SK-N-DZ (cell line): ENCODE measurements around a stretch of chr9.

GRCh38 chr9:127918220-127918647 lies 1.4 kb upstream of the ST6GALNAC4 start:
RAMPAGE:
- cytosol, long total RNA = no peak
- nucleus, long total RNA = no peak

DNA sequence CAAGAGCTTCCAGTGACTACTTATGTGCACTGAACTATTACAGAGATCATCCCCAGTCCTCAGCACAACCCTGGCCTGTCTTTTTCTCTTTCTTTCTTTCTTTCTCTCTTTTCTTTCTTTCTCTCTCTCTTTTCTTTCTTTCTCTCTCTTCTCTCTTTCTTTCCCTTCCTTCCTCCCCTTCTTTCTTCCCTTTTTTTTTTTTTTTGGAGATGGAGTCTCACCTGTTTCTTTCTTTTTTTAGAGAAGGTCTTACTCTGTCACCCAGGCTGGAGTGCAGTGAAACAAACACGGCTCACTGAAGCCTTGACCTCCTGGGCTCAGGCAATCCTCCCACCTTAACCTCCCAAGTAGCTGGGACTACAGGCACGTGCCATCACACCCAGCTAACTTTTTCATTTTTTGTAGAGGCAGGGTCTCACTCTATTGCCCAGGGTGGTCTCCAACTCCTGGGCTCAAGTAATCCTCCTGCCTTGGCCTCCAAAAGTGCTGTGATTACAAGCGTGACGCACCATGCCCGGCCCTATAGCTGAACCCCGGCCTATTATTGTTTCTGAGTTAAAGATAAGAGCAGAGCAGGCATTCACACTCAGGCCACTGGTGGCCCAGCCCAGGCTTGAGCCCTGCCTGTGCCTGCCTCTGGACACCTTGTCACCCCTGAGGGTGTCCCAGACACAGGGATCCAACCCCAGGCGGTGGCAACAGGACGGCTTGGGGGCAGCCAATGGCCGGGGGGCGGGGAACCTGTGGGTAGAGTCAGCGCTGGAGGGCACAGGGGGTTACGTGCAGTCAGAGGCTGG lies 4.3 kb downstream of the PIP5KL1 start:
RAMPAGE:
- cytosol, long total RNA = no peak
- nucleus, long total RNA = no peak

DNA sequence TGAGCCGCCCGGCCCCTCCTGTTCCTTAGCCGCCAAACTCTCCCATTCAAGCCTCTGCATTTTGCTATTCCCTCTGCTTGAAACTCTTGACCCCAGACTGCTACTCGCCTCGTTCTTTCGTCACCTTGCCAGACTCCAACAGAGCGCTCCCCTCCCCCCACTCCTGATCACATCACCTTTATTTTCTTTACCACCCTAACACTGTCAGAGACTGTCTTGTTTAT lies 760 bp upstream of the PIP5KL1 start:
RAMPAGE:
- cytosol, long total RNA = no peak
- nucleus, long total RNA = no peak

RAMPAGE:
- cytosol, long total RNA = no peak
- nucleus, long total RNA = no peak
These were observed 1.9 kb downstream of the DPM2 start for GRCh38 chr9:127935635-127936355.

DNA sequence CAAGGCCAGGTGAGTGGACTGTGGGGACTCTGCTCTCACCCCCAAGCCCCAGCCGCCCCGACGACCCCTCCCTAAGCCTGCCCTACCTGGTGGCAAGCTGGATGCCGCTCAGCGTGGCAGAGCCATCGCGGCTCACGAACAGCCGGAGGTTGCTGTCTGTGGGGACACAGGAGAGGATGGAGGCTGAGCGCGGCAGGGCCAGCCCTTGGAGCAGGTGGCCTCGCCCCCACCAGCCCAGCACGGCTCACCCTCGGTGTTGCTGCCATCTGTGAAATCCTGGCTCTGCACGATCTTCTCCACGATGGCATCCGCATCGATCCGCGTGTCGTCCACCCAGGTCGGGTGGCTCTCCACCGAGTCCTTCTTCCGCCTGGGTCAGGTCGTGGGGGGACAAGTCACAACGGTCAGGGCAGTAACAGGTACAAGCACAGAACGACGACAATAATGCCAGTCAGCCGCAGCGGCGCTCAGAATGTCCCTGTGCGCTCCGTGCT lies 6.9 kb upstream of the DPM2 start:
RAMPAGE:
- cytosol, long total RNA = no peak
- nucleus, long total RNA = no peak

DNA sequence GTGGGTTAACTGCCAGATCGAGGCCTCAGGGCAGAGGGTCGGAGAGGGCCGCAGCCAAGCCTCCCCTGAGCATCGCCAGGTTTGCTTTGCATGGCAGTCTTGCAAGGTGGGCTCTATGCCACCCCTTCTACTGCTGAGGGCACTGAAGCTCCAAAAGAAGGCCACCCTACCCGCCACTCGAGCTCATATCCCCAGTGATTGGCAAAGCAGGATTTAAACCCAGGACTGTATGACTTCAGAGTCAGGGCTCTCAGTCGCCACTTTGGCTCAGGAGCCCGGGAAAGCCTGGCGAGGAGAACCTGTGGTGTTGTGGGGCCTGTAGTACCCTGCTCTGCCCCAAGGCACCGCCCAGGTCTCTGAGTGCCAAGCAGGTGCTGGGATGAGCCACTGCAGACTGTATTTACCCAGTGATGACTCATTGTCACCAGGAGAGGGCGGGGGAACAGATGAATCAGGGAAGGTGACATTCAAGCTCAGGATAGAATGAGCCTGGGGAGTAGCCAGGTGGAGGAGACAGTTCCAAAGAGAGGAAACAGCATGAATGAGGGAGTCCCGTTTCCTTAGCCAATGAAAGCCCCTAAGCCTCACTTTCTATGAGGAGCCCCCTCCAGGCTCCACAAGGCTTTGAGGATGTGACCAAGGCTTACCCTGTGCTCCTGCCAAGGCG lies 17.7 kb upstream of the DPM2 start:
RAMPAGE:
- cytosol, long total RNA = no peak
- nucleus, long total RNA = no peak

RAMPAGE:
- cytosol, long total RNA = no peak
- nucleus, long total RNA = no peak
These were observed 1.5 kb downstream of the EEIG1 start for GRCh38 chr9:127979020-127979866.

GRCh38 chr9:128077948-128078213 lies 9.8 kb downstream of the SLC25A25 start:
RAMPAGE:
- cytosol, long total RNA = no peak
- nucleus, long total RNA = no peak

RAMPAGE:
- cytosol, long total RNA = no peak
- nucleus, long total RNA = no peak
These were observed 26.4 kb downstream of the SLC25A25 start for GRCh38 chr9:128094061-128095213.

DNA sequence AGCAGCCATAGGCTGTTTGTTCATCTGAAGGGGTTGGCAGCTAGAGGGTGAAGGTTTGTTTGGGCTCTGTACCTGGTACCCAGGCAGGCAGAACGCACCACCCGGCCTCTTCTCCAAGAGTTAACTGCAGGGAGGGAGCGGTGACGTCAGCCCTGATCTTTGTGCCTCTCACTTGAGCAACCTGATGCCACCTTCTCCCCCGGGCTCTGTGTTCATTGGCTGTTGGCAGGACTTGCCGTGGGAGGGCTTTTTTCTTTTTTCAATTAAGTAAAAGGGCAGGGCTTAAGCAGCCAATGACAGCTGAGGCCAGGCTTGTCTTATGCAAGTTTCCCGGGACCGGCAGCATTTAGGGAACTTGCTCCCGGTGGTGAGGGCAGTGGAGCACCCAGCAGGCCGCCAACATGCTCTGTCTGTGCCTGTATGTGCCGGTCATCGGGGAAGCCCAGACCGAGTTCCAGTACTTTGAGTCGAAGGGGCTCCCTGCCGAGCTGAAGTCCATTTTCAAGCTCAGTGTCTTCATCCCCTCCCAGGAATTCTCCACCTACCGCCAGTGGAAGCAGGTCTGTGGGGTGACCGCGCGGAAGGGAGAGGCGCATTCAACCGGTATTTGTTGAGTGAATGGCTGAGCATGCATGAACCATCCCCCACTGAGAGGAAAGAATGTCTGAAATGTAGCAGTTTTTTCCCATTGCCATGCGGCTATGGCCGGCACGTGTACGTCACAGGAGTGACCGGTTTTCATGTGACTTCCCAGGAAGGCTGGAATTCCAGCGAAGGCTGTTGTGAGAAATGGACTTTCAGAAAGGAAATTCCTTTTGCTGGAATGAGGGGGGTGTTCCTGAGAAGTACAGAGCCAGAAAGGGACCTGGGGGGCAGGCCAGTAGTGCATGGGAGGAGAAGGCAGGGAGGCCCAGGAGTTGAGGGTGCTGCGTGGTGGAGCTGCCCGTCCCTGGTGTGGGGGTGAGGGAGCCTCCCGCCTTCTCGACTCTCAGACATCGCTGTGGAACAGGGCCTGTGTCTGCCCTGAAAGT lies 29.0 kb downstream of the PTGES2 start:
RAMPAGE:
- cytosol, long total RNA = no peak
- nucleus, long total RNA = no peak

RAMPAGE:
- cytosol, long total RNA = no peak
- nucleus, long total RNA = no peak
These were observed 27.5 kb downstream of the PTGES2 start for GRCh38 chr9:128099688-128100773.

GRCh38 chr9:128107154-128107560 lies 20.4 kb downstream of the PTGES2 start:
RAMPAGE:
- cytosol, long total RNA = no peak
- nucleus, long total RNA = no peak

DNA sequence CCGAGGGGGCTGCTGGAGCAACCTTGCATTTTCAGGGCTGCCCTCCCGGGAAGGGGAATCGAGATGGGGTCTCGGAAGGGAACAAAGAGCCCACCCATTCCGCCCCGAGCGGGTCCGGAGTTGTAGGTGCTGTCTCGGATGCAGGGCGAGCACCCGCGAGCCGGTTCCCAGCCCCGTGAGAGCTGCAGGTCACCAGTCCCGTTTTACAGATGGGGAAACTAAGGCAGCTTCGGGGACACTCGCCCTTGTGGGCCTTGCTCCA lies 358 bp downstream of the BBLN start:
RAMPAGE:
- cytosol, long total RNA = no peak
- nucleus, long total RNA = no peak

GRCh38 chr9:128160754-128161787 lies 1.0 kb downstream of the BBLN start:
RAMPAGE:
- cytosol, long total RNA = no peak
- nucleus, long total RNA = no peak

DNA sequence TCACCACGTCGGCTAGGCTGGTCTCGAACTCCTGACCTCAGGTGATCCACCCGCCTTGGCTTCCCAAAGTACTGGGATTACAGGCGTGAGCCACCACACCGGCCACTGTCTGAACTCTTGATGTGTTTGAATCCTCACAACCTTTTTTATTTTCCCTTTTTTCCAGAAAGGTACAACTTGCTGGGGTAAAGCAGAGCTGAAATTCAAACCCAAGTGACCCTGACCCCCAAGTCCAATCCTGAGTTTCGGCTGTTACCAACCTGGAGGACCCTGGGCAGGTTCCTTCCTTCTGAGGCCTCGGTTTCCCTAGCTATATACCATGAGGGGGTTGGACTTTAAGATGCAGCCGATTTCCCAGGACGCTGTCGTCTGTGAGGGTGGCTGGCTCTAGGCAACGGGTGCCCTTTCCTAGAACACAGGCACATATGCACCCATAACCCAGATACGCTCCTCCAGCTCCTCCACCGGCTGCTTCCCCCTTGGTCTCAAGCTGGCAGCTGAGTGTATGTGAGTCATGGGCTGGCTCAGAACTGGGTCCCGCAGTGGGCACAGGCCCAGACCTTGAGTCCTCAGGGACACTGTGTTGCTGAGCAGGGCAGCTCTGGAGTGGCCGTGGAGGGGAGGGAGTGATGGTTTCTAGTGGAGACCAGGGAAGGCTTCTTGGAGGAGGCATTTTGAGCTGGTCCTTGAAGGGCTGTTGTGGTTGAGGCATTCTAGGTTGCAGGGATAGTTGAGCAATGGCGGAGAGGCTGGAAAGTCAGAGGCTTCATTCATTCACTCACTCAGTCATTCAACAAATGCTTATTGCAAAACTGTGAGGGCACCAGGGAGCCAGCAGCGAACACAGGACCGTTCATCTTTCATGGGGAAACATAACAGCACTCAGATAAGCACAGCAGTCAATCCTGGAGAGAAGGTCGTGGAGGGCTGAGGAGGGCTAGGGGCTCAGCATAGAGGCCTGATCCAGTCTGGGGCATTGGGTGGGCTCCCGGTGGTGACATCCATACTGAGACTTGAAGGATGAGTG lies 2.1 kb downstream of the BBLN start:
RAMPAGE:
- cytosol, long total RNA = no peak
- nucleus, long total RNA = no peak

RAMPAGE:
- cytosol, long total RNA = no peak
- nucleus, long total RNA = no peak
These were observed 18.1 kb downstream of the GOLGA2 start for GRCh38 chr9:128257428-128258469.

DNA sequence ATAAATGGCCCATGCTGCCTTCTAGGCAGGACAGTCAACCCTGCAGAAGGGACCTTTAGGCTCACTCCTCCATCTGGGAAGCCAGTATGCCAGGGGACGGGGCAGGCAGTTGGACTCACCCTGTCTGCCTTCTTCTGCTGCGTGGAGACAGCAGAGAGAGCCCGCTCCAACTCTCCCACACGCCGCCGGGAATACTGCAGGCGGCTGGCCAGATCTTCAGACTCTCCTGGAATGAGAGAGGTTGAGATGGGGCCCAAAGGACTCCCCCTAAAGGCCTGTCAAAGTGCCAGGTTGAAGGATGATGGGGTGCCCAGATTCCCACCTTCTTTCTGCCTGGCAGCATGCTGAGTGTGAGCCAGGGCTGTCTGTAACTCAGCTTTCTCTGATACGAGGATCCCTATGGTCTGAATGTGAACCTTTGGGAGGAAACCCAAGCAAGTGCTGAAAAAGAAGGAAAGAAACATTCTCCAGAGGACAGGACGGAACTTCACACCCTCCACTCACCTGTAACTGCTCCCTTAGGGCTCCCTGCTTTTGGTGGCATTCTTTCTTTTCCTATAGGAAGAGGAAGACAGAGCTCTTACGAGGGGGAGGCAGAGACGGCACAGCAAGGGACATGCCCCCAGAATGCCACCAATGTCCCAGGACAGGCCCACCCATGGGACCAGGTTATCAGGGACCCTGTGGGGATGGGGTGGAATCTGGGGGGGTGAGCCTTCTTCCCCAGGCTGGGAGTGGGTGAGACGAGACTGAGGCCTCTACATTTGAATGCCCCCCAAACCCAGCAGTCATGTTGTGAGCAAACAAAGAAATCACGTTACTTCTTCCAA lies 10.1 kb downstream of the GOLGA2 start:
RAMPAGE:
- cytosol, long total RNA = no peak
- nucleus, long total RNA = no peak

GRCh38 chr9:128270783-128271410 lies 4.9 kb downstream of the GOLGA2 start:
RAMPAGE:
- cytosol, long total RNA = no peak
- nucleus, long total RNA = no peak

GRCh38 chr9:128325246-128326222 lies 2.9 kb downstream of the COQ4 start:
RAMPAGE:
- cytosol, long total RNA = no peak
- nucleus, long total RNA = no peak

DNA sequence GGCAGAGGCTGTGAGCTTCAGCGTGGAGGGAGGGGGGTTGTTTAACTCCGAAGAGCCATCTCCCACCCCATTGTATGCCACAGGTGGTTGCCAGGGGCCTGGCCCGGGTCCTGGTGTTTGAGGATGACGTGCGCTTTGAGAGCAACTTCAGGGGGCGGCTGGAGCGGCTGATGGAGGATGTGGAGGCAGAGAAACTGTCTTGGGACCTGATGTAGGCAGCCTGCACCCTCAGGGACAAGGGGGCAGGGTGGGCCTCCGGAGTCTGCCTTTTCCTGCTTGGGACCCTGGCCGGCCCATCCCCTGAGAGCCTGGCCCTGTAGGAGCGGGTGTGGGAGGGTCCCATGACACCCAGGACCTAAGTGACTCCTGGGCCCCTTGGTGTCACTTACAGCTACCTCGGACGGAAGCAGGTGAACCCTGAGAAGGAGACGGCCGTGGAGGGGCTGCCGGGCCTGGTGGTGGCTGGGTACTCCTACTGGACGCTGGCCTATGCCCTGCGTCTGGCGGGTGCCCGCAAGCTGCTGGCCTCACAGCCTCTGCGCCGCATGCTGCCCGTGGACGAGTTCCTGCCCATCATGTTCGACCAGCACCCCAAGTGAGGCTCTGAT lies 13.5 kb downstream of the CERCAM start:
RAMPAGE:
- cytosol, long total RNA = no peak
- nucleus, long total RNA = no peak